Karpas-422 (cell line): ENCODE measurements around the genes PGAM1, EXOSC1, UBTD1 and CRTAC1.

DNA sequence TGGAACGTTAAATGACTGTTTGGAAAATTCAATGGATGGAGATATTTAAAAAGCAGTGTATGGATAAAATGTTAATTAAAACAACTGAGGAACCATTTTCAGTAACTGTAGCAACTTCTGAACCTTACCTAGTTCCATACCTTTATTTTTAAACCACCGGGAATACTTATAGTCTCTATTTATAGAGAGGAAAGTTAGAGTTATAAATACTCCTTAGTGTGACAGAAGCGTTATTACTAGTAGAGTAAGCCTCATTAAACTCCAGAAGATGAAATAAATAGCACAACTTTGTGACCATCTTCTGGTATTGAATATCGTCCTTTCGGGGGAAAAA is 114.9 kb downstream of the LCOR start:
- PRO-cap = no peak
- RAMPAGE, long total RNA = no peak

DNA sequence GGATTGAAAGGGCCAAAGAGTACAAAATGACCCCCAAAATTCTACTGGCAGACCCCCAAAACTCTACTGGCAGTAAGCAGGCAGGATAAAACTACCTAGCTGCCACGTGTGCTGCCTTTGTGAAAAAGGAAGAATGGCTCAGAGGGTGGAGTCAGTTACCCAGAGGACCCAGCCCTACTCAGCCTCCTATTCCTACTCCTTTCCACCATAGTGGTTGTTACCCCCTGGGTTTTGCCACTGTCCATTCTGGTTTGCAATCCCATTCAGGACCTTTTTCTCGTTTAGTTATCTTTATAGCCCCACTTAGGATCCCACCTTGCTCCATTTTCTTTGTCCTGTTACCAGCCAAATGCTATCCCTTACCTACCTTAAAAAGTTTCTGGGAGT is 36.5 kb downstream of the ARHGAP19 start:
- PRO-cap = no peak
- RAMPAGE, long total RNA = no peak

GRCh38 chr10:97277465-97277867 is 15.0 kb downstream of the ARHGAP19 start:
- PRO-cap = no peak
- RAMPAGE, long total RNA = no peak

- PRO-cap = no peak
- RAMPAGE, long total RNA = no peak
Measured at GRCh38 chr10:97327585-97328440, 6.7 kb downstream of the FRAT2 start.

DNA sequence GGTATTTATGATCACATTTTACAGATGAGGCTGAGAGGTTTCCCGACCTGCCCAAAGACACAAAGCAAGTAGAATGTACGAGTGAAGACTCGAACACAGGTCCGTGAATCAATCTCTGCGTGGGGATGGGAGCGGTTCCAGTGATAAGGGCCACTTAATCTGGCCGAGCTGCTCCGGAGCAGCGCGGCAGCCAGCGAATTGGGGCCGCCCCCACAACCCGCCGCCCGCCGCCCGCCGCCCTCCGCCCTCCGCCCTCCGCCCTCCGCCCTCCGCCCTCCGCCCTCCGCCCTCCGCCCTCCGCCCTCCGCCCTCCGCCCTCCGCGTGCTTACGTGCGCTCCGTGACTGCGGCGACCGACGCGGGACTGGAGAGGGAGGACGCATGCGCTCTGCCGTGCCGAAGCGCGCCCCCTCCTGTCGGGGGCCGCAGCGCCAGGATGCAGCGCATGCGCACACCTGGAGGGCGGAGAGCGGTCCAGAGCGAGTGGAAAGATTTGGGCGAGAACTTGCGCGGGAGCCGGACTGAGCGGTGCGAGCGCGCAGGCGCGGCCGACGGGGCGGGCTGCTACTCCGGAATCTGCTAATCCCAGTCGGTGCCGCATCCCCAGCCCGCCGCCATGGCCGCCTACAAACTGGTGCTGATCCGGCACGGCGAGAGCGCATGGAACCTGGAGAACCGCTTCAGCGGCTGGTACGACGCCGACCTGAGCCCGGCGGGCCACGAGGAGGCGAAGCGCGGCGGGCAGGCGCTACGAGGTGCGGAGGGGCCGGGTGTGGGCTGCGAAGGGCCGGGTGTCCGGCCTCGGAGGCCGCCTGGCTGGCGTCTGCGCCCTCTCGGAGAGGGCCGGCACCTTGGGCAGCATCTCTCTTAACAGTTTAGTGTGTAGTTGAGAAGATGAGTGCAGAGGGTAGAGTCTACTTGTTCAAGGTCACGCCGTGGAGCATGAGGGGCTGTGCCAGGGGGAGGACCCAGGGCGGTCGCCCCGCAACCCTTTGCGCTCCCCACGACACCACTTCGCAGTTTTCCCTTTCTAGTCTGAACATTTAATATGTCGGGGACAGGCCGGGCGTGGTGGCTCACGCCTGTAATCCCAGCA is at the start of gene PGAM1:
TSS of gene PGAM1 (plus strand) at position 499 of the 1,095 bp plus-strand sequence.
- PRO-cap = unidirectional peak, plus-strand start at position 564 of the sequence
- RAMPAGE, long total RNA = no peak

- PRO-cap = no peak
- RAMPAGE, long total RNA = no peak
Measured at GRCh38 chr10:97428289-97429157, 2.5 kb downstream of the PGAM1 start.

DNA sequence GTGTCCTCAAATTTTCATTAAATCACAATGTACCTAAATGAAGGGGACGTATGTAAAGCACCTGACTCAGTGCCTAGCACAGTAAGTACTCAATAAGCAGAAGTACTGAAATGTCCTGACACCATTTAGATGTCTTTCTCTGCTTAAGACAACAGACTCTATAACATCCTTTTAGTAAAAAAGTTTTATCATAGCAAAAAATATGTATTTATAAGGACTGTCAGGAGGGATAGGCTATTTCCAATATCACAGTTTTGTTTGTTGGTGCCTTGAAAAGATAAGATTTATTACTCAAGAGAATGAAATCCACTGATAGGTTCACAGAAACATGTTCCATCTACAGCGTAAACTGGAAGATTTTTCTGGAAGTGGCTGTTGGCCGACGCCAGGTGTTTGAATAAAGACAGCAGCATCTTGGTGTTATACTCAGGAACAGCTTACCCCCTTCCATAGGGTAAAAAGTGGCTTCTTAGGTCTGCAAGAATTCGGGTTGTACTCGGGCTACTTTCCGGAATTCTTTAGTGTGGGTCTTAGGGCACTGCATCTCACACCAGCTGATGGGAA is 9.7 kb downstream of the EXOSC1 start:
- PRO-cap = no peak
- RAMPAGE, long total RNA = no peak

GRCh38 chr10:97445229-97446302 is at the start of gene EXOSC1:
Gene EXOSC1, minus strand, starts transcription at chr10:97446006.
- PRO-cap = bidirectional peak, plus-strand start at chr10:97446177, minus-strand start at chr10:97446016
- RAMPAGE, long total RNA = start-site peak on the minus strand at chr10:97445985-97446011, 57 and 81 reads in 2 replicates

DNA sequence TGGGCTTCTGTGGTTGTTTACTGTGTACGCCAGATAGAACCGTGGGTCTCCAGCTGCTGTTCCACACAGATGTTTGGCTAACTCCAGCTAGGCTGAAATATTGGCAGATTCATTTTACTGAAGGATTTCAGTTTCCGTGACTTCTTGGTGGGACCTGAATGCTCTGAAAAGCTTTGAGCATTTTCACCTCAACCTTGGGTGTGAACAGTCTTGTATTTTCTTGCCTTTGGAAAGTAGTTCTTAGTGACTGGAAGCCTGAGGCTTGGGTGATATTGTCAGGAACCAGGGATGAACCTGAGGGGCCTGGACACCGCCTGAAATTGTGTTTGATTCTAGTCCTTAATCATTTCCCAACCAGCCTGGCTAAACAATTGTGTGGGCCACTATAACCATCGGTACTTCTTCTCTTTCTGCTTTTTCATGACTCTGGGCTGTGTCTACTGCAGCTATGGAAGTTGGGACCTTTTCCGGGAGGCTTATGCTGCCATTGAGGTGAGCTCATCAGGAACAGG is 7.3 kb downstream of the ZDHHC16 start:
- PRO-cap = no peak
- RAMPAGE, long total RNA = no peak

- PRO-cap = no peak
- RAMPAGE, long total RNA = no peak
Measured at GRCh38 chr10:97479679-97480557, 18.3 kb downstream of the MMS19 start.

GRCh38 chr10:97498261-97499272 is at the start of gene UBTD1:
Gene UBTD1, plus strand, starts transcription at chr10:97498924.
- PRO-cap = bidirectional peak, plus-strand start at chr10:97498550, minus-strand start at chr10:97498394
- RAMPAGE, long total RNA = start-site peak on the minus strand at chr10:97498401-97498411, 53 and 54 reads in 2 replicates

DNA sequence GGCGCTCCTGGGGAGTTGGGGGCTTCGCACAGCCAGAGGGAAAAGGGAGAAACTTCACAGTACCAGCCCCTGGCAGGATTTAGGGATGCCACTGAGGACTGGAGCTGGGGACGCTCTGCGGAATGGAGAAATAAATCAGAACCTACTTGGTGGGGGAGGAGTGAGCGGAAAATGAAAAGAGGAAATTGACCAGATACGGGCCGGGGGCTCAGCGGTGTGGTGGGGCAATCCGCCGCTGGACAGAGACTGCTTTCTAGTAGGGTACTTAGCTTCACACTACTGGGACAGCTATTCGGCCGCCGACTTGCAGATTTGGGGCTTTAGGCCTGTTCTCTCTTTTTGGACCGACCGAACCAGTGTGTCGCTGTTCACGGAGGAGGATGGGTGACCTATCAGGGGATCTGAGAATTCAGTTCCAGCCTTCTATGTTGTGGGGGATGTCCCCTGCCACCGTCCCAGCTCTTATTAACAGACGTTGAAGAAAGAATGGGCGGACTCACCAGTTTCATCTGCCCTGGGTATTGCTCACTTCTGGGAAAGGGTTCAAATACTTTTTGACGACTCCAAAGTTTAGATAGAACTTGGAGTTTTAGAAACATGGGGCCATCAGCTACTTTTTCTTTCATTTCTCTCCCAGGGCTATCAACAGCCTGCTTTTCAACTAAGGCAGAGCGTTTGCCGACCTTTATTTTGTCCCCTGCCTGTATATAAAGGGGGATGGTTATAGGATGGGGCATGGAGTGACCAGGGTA is 927 bp downstream of the PI4K2A start:
- PRO-cap = no peak
- RAMPAGE, long total RNA = no peak

GRCh38 chr10:97726543-97727283 is 10.2 kb upstream of the ZFYVE27 start:
- PRO-cap = no peak
- RAMPAGE, long total RNA = no peak

DNA sequence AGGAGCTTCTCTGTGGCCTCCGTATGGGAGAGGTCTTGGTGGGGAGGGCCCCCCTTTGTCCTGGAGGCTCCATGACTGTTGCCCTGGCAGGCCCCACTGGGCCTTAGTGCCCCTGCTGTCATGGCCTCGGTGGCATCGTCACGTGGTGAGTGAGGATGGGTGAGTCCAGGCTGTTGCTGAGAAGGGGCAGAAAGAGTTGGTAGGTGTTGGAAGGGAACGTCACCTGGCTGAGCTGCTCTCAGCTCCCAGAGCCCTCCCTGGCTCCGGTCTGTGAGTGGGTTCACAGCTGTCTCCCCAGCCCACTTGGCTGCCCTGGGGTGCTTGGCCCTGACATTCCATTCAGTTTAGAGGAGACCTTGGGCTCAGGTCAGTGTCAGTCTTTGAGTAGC is 16.1 kb downstream of the SFRP5 start:
- PRO-cap = no peak
- RAMPAGE, long total RNA = no peak

DNA sequence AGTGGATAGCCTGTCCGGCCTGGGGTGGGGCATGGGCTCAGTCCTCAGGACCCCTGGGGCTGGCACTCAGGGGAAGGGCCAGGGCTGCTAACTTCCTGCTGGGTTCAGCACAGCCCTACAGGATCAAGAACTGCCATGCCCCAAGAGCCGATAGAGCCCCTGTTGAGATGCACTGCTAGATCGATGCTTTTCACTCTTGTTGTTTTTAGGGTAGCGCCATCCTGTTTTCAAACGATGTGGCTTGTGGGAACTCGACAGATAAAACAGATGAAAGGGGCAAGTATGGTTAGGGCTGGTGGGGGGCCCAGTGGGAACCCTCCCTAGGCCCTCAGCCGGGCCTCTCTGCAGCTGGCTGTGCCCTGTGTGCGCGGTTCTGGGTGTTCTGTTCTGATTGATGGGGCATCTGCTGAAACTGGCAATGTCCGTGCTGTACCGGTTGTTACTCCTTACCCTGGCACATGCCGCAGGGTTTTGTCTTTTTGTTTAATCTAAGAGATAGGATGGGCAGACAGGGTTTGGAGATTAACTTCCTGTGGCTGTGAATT is 10.1 kb upstream of the SFRP5 start:
- PRO-cap = no peak
- RAMPAGE, long total RNA = no peak

DNA sequence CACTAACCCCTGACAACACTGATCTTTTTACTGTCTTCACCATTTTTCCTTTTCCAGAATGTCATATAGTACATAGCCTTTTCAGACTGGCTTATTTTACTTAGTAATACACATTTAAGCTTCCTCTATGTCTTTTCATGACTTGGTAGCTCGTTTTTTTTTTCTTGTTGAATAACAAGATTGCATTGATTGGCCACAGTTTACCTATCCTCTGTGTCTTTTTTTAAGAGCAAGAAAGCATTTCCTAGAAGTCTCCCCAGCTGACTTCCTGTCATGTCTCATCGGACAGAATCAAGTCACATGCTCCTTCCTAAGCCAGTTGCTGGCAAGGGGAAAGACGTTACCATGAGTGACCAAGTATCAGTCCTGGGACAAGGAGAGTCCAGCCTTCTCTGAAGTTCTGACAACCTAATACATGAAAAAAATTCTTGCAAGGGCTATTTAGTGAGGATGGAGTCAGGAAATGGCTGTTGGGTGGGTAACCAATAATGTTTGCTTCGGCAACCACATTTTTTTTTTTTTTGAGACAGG is 24.8 kb upstream of the SFRP5 start:
- PRO-cap = no peak
- RAMPAGE, long total RNA = no peak

- PRO-cap = no peak
- RAMPAGE, long total RNA = no peak
Measured at GRCh38 chr10:97823607-97824266, 25.9 kb upstream of the GOLGA7B start.

DNA sequence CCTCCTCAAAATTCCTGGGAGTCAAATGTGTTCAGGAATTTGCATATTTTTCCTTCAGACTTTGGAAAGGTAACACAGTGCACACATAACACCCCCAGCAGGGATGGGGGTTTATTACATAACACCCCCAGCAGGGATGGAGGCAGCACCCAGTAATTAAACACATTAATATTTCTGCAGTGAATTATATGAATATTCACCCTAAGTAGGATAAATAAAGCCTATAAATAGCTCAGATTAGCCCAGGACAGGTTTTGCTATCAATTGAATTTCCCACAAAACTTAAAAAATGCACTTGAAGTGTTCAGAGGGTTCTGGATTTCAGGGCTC is 76.8 kb downstream of the GOLGA7B start:
- PRO-cap = no peak
- RAMPAGE, long total RNA = no peak

DNA sequence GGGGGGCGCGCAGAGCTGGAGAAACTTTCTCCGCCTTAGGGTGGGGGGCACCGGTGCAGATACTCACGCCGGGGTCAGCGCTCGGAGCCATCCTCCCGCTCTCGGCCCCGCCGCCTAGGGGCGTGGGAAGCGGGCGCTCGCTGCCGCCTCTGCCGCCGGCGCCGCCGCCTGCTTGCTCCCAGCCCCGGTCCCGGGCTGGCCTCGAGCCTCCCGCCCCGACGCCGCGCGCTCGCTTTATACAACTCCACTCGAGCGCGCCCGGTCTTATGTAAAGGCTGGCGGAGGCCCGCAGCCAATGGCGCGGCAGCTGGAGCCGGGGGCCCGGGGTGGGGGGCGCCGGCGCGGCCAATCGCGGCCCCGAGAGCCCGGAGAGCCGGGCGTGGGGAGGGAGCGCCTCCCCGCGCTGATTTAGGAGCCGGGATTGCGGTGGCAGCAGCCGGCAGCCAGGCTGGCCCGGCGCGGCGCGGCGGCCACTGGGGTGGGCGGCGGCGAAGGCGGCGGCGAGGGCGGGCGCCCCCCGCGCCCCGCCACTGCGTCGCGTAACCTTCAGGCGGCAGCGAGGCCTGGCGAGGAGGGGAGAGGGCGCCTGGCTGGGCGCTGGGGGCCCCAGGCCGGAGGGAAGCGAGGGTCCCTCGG is at the start of gene CRTAC1:
TSS of gene CRTAC1 (minus strand) at position 240 of the 636 bp plus-strand sequence.
- PRO-cap = no peak
- RAMPAGE, long total RNA = no peak

DNA sequence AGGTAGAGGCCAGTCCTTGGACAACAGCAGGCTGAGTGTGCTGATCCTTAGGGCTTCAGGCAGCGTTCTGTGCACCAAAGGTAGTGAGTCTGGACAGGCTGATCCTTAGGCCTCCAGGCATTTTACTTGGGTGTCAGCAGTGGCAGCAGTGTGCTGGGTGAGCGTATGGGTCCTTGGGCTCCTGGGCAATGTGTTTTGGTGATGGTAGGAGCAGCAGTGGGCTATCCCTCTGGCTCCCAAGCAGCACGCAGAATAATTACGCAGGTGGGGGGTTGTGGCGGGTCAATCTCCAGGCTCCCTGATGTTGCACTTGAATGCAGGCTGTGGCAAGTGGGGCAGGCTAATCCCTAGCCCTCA is 44.3 kb downstream of the LOXL4 start:
- PRO-cap = no peak
- RAMPAGE, long total RNA = no peak